Suprapubic skin (tissue), 4 donors: ENCODE results near the gene FAM114A2.

DNA sequence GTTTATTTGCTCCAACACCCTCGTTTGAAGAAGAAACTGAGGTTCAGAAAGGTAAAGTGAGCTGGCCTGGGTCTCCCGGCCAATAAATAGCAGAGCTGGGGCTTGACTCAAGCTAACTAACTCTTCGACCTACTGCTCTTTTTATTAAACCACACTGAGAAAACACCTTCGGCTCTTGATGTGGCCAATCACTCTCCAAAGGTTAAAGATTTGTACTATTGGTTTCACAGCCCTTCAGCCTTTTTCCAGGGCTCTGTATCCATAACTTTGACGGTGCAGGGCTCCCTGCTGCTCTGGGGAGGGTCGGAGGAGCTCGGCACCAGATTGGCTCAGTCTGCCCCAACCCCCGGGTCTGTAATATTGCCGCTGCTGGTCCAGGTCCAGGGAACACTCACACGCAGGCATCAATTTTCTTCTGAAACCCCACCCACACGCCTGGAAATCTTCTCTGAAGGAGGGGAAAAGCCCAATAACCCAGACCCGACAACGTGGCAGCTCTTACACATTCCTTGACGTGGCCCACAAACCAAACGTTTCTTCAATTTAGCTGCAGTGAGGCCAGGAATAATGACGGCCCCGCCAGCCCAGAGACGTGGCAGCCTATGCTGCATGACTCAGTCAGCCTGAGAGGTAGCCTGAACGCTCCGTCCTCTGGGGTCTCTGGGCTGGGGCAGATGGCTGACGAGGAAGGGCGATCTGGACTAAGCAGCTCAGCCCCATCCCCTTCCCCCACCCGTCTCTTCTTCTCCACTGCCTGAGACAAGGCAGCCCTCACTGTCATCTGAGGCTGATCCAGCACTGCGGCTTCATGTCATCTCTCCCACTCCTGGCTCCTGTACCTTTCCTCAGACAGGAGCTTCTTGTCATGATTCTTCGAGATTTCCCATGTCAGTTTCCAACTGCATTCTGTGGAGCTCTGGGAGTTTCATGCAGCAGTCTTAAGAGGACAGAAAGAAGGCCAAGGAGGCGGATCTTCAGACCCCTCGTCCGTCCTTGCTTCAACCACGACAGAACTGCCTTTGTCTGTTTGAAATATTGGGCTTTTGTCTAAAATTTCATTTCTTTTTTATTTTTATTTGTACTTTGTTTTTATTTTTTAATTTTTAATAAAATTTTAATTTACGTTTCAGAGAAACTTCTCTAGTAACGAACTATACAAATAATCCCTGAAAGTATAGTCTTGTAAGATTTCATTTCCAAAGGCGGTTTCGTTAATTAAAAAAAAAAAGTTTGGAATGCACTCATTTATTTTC, 9.9 kb upstream of the SPARC start:
- PRO-cap: no peak
- RAMPAGE, long total RNA, 4 experiments: no peak in any of the 4 experiments

DNA sequence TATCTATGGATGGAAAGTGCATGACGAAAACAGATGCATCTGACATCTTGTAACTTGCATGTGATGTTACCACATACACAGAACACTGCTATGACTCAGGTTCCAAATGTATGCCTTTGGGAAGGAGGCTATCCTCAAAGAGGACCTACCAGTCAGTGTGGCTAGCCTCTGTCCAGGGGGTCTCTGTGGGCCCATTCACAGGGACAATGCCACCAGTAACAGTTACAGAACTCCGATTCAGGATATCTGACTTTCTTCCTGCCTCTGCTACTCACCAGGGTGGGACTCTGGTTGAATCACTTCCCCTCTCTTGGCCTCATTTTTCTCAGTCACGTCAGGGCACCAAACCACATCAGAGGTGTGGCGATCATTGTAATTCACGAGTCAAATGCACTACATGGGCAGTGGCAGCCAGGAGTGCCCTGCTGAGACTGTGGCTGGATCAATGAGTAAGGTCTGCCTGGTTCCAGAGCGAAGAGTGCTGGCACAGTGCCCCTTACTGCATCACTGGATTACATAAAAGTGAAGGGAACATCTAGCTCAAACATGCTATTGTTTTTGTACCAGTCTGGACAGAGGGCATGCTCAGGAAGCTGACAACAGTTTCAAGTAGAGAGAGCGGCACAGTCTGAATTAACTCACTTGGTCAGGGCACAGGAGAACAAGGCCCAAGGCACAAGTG, 13.2 kb downstream of the ATOX1 start:
- PRO-cap: no peak
- RAMPAGE, long total RNA, 4 experiments: no peak in any of the 4 experiments

DNA sequence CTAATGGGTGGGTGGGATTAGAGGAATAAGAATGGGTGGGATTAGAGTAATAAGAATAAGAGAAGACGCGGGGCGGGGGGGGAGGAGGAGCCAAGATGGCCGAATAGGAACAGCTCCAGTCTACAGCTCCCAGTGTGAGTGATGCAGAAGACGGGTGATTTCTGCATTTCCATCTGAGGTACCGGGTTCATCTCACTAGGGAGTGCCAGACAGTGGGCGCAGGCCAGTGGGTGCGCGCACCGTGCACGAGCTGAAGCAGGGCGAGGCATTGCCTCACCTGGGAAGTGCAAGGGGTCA, 197.9 kb downstream of the NMUR2 start:
- PRO-cap: no peak
- RAMPAGE, long total RNA, 4 experiments: no peak in any of the 4 experiments

DNA sequence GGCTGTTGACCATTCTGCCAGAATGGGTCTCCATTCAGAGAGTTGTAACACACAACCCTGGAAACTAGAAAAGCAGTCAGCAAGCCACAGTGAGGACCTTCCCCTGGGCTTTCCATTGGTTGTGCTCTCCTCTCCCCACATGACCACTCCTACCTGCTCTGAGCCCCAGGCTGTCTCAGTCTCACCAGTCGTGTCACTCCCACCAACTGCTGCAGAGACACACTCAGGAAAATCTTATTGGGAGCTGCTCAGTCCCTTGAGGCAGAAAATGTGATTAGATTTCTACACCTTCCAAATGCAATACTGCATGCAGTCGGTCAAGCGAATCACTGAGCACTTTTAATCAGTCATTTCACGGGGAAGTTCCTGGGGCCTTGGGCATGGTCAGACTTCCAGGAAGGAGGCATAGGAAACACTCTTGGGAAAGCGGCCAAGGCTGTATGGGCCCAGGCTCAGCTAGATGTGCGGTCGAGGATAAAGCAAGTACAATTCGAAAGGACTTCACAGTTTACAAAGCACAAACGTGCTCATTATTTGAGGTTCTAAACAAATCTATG, 284.2 kb upstream of the NMUR2 start:
- PRO-cap: no peak
- RAMPAGE, long total RNA, 4 experiments: no peak in any of the 4 experiments

DNA sequence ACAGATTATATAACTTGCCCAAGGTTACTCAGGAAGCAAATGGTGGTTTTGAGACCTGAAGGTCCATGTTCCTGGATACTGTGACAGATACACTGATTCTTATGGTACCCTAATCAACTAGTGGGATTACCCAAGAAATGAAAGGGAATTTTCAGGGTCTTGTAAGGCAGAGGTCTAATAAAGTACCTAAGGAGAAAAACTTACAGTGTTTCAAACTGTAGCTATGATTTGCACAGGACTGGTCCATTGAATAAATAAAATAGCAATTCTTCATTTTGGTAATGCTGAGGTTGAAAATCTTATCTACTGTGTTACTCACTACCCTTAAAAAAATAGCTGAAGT, 4.9 kb downstream of the GRIA1 start:
- PRO-cap: no peak
- RAMPAGE, long total RNA, 4 experiments: no peak in any of the 4 experiments

DNA sequence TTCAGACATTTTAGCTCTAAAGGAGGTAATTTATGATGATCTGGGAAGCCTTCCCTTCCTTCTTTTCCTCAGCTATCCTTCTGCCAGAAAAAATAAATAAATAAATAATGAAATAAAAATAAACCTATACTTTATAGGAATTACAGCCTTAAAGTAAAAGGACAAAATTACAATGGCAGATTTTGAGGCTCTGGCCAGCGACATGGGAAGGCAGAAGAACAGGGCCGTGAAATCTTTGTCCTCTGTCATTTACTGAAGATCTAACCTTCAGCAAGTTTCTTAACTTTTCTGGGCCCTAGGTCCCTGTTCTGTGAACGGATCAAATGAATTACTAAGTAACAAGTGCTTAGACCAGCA, 68.8 kb downstream of the FAM114A2 start:
- PRO-cap: no peak
- RAMPAGE, long total RNA, 4 experiments: no peak in any of the 4 experiments

DNA sequence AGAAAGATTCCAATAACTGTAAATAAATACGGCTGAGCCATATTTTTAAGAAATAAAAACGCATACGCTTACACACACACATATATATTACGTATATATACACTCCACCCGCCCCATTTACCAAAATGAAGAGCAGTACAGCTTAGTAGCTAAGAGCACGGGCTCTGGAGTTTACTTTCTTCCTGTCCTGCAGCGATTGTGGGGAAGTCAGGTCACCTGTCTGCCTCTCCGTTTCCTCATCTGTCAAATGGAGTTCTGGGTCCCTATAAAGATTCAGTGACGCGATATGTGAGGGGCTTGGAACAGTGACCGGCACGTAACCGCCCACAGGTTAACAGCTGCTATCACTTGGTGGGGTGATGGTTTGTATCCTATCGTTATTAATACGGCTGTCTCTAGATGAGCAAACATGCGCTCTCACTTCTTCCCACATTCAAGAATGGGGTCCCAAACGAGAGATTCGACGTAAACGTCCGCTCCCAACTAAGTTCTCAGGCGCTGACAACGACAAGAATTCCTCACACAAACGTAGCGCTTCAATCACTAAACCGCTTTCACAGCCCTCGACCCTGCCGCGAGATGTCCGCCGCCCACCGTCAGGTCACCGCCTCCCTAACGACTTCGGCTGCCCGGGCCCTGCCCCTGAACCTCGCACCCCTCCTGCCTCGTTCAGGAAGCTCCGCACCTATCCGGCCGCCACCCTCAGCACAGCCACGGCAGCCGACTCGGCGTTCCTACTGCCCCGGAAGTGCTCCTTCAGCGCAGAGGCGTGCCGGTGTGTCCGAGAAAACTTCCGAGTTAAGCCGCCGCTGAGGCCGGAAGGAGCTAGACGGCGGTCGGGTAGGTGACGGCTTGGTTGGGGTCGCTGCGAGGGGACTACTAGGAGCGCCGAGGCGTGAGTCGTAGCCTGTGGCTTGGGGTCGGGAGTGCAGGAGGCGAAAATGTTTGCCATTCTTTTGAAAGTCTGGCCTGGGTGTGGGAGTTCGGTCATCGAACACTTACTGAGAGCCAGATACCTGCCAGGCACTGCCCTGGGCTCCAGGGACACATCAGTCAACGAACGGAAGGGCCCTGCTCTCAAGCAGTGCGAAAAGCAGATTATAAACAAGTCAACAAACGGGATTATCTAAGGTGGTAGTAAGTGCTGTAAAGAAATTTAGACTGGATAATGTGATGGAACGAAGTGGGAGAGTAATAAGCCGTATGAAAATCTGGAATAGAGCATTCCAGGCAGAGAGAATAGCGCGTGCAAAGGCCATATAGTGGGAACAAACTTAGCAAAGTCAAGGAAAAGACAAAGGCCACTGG, at the start of gene FAM114A2:
TSS of gene FAM114A2 (minus strand) at position 739 of the 1,308 bp plus-strand sequence.
- PRO-cap: unidirectional peak, minus-strand start at position 227 of the sequence; bidirectional peak, plus-strand start at position 828 of the sequence, minus-strand start at position 614 of the sequence
- RAMPAGE, long total RNA, 4 experiments: start-site peak on the plus strand in 4 of 4 experiments, centred at positions 805 to 979 of the sequence, 5 to 99 reads per replicate; start-site peak on the minus strand in 4 of 4 experiments, centred at positions 719 to 731 of the sequence, 21 to 78 reads per replicate

- PRO-cap: no peak
- RAMPAGE, long total RNA, 4 experiments: no peak in any of the 4 experiments
Observed at GRCh38 chr5:154352656-154353091, 93.1 kb upstream of the SAP30L start.

DNA sequence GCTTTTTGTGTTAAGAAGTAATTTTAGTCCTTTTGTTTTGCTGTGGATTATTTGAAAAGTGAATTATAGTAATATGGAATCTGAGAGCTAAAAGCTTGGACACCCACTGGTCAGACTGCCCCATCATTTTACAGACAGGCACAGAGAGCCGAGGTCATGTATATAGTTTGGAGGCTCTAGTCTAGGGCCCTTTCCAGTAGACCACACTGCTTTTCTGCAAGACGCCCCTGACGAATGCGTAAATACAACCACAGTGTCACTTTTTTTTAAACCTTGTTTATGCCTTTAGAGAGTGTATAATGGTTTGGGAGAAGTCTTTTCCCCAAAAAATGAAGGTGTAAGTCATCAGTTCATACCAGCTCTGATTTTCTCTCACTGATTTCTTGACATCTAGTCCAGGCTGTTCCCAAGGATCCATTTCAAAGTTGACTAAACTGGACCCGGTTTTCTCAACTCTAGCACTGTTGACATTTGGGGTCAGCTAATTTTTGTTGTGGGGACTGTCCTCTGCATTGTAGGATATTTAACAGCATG, 5.6 kb downstream of the SAP30L start:
- PRO-cap: no peak
- RAMPAGE, long total RNA, 4 experiments: no peak in any of the 4 experiments

- PRO-cap: no peak
- RAMPAGE, long total RNA, 4 experiments: start-site peak on the plus strand in 2 of 4 experiments, at chr5:154790214-154790673 at its widest, 13 to 42 reads per replicate
Observed at GRCh38 chr5:154790017-154790917, 35.1 kb downstream of the LARP1 start.

- PRO-cap: no peak
- RAMPAGE, long total RNA, 4 experiments: no peak in any of the 4 experiments
Observed at GRCh38 chr5:154793366-154793813, 38.2 kb downstream of the LARP1 start.

- PRO-cap: no peak
- RAMPAGE, long total RNA, 4 experiments: no peak in any of the 4 experiments
Observed at GRCh38 chr5:154805340-154806045, 44.9 kb downstream of the FAXDC2 start.

- PRO-cap: no peak
- RAMPAGE, long total RNA, 4 experiments: no peak in any of the 4 experiments
Observed at GRCh38 chr5:154816321-154817182, 33.9 kb downstream of the FAXDC2 start.

DNA sequence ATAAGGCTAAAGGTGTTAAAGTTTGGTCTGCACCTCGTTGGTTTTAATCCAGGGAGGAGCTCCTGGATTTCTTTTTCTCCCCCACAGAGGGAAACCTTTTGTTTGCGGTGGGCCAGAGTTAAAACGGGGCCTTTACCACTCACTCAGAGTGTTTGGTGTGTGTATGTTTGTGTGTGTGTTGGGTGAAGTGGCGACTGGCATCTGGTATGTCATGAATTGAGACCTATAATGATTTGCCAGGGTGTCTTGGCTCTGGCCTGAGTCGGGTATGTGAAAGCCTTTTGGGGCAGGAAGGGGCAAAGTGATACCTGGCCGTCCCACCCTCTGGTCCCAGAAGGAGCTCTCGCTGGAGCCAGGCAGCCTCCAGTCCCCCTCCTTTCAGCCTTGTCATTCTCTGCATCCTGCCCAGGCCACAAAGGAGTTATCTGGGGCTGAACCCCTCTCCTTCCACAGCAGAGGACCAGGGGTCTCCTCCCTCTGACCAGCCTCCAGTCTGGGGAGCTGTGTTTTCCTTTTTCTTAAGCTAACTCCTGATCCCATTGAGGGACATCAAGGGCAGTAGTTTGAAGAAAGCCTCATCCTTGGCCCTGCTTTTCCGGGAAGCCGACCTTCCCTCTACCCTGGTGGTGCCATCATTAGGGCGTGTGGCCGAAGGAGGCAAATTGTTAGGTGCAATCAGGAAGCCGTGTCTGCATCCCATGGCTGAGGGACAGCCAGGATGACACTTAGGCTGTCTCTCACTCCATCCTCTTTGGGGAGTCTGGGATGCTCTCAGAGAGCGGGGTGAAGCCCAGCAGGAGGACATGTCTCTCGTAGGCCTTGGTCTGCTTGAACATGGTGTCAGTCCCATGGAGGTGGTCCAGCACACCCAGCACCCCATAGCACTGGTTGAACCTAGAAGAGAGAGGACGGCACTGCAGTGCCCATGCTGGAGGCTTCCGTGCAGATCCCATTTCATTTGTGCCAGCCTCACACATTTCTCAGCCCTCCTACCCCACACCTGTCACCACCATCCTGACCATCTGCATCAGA, 30.5 kb downstream of the FAXDC2 start:
- PRO-cap: no peak
- RAMPAGE, long total RNA, 4 experiments: no peak in any of the 4 experiments

DNA sequence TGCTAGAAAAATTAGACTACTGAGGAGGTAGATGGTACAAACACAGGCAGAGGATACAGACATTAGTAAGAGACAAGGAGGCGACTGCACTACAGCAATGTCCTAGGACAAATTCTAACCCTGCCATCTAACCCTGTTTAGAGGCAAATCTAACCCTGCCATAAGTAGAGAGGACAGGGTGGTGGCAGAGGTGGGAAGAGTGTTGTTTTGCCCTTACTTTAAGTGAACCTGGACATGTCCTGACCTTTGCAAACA, 276 bp downstream of the FAXDC2 start:
- PRO-cap: no peak
- RAMPAGE, long total RNA, 4 experiments: no peak in any of the 4 experiments

GRCh38 chr5:155402815-155403391, 389.3 kb downstream of the KIF4B start:
- PRO-cap: no peak
- RAMPAGE, long total RNA, 4 experiments: no peak in any of the 4 experiments

GRCh38 chr5:156595310-156595878, 254.7 kb upstream of the PPP1R2B start:
- PRO-cap: no peak
- RAMPAGE, long total RNA, 4 experiments: no peak in any of the 4 experiments

GRCh38 chr5:156678569-156678985, 171.5 kb upstream of the PPP1R2B start:
- PRO-cap: no peak
- RAMPAGE, long total RNA, 4 experiments: no peak in any of the 4 experiments

- PRO-cap: no peak
- RAMPAGE, long total RNA, 4 experiments: no peak in any of the 4 experiments
Observed at GRCh38 chr5:157184270-157184905, 3.7 kb downstream of the ITK start.

DNA sequence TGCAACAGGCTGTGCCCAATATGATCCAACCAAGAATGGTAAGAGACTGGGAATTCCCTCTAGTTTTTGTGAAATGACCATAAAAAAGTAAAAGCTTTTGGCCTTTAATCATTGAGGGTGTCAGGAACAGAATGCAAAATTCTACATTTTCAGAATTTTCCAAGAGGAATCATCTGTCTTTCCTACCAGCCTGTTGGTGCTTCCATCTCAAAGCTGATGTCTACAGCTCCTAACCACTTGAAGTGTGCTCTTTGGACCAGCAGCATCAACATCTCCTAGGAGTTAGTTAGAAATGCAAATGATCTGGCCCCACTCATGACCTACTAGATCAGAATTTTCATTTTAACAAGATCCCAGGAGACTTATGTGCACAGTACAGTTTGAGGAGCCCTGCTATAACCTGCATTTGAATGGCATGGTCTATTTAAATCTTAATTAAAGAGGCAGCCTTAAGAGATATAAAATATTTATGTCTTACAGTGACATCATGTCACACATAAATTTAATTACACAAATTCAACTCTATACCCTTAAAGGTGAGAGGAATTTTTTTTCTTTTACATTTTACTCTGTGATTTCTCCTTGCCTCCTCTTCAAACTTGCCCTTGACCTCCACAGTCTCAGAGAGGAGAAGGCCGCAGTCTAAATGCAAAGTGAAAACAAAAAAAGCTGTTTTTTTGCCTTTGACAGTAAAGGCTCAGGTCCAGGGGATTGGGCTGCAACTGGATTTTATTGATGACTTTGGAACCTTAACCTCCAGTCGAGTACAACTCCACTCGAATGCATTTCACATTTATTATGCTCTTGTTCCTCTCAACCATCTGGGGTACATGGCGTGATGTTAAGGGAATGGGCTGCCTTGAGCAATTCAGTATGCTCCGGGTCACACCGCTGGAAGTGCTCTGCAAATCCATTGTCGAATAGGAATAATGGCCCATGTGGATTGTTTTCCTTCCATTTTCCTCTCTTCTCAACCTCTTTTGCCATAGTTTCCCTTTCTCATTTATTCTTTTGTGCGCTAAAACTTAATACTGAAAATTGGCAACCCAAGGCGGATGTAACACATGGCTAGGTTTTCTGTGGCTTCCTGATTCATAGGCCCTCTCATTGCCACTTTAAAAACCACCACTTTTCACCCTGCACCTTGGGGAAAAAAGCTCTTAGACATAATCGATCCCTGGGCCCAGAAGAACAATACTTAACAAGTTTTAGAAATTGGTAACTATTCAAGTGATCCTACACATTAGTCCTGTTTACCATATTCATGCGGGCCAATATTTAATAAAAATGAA, 34.1 kb downstream of the ITK start:
- PRO-cap: no peak
- RAMPAGE, long total RNA, 4 experiments: no peak in any of the 4 experiments